Gastroesophageal sphincter (tissue), 4 donors: ENCODE measurements around a stretch of chr1.

DNA sequence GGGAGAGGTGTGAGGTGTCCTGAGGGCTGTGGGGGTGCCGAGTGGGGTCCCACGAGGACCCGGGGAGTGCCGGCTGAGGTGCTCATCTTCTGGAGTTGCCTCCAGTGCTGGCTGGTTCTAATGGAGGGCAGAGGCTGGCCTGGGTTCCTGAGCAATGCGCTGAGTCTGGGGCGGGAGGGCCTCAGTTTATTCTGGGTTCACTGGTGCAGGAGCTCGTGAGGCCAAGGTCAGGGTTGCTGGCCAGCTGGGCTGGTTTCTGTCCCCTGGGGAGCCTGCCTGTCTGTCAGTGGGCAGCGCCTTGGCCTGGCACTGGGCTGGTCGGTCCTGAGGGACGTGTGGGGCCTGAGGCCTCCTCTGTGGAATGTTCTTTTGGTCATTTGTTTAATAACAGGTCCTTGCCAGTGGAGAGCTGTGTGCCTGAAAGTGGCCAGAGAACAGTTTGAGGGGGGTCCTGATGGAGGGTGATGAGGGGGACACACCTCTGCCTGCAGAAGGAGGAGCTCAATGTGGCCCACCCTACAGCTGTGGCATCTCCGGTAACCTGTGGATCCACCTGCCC lies 34.4 kb downstream of the COQ8A start:
- PRO-cap, result no peak
- RAMPAGE, long total RNA, 4 experiments, result no peak in any of the 4 experiments

DNA sequence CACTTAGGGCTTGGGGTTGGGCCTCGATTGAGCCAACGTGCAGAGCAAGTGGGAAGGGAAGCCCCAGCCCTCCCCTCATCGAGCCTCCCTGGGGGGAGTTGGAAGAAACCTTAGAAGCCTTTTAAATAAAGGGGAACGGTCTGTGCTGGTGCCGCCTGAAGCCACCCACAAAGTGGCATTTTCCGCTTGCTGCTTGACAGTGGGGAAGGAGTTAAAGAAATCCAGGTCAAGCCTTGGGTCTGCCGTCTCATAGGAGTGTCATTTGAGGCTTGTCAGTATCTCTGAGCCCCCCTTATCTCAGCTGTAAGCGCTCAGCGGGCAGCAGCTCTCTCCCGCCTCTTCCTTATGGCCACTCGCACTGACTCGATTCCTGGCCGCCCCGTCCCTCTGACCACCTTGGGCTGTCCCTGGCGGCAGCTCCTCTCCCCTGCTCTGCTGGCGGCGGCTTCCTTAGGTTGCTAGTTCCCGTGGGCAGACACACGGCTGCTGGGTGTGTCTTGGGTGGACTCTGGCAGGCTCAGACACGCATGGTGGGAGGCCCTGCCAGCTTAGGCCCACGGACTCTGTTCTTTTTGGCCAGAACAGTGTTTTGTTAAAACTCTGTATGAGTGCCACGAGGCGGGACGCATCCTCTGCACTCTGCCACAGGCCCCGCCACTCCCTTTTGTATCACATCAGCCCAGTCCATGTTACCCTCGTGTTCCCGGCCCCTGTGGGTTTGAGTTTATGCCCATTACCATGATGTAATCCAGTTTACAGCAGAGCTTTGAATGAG lies 45.7 kb downstream of the COQ8A start:
- PRO-cap, result no peak
- RAMPAGE, long total RNA, 4 experiments, result no peak in any of the 4 experiments

- PRO-cap, result no peak
- RAMPAGE, long total RNA, 4 experiments, result no peak in any of the 4 experiments
Measured at GRCh38 chr1:227004409-227005187, 64.5 kb downstream of the COQ8A start.

GRCh38 chr1:227100482-227101279 lies 160.6 kb downstream of the COQ8A start:
- PRO-cap, result no peak
- RAMPAGE, long total RNA, 4 experiments, result no peak in any of the 4 experiments

DNA sequence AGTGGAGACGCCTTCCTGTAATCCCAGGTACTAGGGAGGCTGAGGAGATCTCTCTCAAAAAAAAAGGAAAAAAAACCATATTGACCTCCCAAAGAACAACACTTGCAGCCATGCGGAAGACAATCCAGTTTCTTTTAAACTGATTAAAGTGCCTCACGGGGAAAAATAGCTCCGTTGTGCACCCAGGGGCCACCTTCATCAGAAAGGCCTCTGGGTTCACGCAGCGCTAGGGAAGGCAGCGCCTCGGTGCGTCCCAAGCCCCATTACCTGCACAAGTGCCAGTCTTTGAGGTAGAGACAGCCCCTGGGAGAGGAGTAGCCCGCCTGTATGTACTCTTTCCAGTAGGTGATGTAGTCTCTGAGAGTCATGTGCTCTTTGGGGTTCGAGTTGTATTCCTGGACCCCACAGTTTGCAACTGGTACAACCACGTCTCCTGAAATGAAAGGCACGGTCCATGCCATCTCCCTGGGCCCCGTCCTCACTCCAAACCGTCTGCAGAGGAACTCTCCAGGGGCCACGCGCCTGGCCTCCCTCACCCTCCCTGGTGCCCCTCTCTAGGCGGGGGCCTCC lies 633 bp downstream of the JMJD4 start:
- PRO-cap, result no peak
- RAMPAGE, long total RNA, 4 experiments, result no peak in any of the 4 experiments

DNA sequence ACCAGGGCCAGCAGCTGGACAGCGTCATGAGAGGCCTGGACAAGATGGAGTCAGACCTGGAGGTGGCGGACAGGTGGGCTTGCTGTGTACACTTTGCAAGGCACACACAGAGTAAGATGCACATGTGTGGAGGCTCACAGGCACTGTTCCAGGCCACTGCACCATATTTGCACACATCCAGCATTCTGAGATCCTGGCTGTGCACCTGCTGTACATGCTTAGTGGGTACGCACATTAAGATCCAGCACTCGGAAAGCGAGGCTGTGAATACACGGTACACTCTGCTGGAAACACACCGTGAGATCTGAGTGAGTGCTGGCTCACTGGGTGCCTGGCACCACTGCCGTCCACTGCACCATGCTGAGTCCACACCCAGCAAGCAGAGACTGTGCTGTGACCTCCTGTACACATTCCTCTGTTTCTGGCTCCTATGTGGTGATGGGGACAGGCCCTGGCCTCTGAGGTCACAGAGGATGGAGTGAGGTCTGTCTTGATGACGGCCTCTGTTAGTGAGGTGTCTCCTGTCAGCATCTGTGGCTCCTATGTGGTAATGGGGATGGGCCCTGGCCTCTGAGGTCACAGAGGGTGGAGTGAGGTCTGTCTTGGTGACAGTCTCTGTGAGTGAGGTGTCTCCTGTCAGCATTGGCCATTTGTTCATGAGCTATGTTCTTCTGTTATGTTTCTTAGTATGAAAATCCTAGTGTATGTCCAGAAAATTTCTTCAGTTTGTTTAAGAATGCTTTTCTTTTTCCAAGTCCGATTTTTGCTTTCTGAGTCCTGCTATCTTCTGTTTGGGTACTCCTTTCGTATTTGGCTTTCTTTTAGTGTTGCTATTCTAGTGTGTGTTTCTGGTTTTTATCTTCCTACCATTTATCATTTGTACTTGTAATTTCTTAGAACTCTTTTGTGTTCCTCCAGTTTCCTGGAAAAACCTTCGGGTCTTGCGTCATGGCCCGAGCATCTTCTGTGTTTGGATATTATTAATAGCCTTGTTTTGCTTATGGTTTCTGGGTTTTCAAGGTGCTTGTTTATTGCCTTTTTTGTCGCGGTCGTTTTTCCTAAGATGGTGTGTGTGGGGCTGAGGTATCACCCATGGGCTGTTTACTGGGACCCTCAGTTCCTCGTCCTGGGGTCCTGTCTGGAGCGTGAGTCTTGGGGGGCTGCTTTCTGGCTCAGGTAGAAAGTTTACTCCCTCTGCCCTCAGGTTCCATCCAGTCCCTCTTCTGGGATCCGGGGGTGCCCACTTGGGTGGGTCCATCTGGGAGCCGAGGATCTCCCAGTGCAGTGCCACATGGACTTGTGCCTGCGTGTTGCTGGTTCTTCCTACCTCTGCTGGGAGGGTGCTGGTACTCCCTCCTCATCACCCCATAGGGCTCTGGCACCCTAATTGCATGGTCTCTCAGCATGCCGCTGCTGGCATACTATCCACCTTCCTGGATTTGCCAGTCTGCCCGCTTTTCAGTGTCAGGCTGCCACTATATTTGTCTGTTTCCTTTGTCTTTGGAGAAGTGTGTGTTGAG lies 13.5 kb downstream of the SNAP47 start:
- PRO-cap, result unidirectional peak, minus-strand start at position 395 of the sequence; bidirectional peak, plus-strand start at position 1,052 of the sequence, minus-strand start at position 829 of the sequence
- RAMPAGE, long total RNA, 4 experiments, result no peak in any of the 4 experiments

- PRO-cap, result no peak
- RAMPAGE, long total RNA, 4 experiments, result no peak in any of the 4 experiments
Measured at GRCh38 chr1:227775117-227775588, 39.9 kb downstream of the SNAP47 start.

DNA sequence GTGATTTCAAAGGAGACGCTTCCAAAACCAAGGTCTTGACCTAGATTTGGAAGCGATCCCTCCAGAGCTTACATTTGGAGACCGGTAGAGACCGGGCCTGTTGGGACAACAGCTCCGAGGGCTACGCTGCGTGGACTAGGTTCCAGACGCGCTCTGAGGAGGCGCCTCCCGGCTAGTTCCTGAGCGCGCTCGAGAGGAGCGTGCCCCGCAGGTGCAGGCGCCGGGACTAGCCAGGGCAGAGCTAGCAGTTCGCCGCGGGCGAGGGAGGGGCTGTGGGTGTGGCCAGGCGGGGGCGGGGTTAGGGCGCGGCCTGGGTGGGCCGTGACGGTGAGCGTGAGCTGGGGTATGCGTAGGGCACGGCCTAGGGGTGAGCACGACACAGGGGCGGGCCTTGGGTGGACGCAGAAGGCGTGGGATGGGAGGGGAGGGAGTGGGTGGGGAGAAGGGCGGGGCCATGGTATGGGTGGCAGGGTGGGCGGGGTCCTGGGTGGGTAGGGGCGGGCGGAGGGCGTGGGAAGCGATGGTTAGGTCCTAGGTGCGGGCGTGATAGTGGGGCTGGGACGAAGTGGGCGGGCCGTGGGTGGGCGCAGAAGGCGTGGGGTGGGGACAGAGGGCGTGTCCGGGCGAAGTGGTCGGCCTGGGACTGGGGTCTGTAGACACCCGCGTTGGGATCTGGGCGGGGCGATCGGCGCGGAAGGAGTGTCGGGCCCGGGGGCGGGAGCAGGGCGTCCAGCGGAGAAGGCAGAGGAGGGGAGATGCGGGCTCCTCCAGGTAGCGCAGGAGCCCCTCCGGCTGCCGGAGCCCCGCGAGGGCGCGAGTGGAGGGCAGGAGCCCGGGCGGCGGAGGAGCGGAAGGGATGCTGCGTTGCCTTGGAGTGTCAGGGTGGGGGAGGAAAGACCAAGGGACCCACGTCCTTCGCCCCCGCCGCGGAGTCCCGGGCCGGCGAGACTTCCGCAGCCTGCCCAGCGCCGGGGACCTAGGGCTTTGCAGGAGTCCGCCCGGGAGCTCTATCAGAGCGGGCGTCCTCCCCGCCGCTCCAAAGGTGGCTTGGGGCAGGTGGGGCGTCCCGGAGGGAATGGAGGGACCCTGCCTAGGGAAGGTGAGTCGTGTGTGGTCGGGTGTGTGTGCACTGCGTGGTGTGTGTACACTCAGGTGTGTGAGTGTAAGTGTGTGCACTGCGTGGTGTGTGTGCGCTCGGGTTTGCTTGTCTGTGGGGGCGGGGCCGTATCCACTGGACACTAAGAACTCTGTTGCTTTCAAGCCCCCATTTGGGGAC lies 27.2 kb upstream of the PRSS38 start:
- PRO-cap, result bidirectional peak, plus-strand start at position 494 of the sequence, minus-strand start at position 202 of the sequence; unidirectional peak, plus-strand start at position 626 of the sequence; unidirectional peak, plus-strand start at position 744 of the sequence; unidirectional peak, plus-strand start at position 992 of the sequence
- RAMPAGE, long total RNA, 4 experiments, result no peak in any of the 4 experiments

- PRO-cap, result no peak
- RAMPAGE, long total RNA, 4 experiments, result no peak in any of the 4 experiments
Measured at GRCh38 chr1:227857426-227857677, 41.9 kb downstream of the PRSS38 start.

DNA sequence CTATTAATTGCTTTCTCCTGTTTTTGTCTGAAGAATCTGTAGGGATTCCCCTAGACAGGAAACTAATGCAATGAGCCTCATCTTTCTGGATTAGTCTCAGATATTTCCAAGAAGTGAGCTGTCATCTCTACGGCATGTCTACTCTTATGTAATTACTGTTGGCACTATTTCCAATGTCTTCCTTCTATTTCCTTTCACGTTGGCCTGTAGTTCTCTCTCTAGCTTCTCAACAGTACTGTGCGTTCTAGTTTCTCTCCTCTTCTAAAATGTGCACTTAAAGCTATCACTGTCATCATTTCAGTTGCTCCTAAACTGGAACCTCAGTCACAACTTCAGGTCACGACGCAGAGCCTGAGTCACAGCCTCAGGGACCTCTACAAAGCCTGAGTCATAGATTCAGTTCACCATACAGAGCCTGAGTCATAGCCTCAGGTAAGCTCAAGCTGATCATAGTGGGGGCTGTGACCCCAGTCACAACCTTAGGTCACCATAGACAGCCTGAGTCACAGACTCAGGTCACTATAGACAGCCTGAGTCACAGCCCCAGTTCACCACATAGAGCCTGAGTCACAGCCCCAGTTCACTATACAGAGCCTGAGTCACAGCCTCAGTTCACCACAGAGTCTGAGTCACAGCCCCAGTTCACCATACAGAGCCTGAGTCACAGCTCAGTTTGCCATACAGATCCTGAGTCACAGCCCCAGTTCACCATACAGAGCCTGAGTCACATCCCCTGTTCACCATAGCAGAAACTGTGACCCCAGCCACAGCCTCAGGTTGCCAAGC lies 13.1 kb downstream of the WNT9A start:
- PRO-cap, result bidirectional peak, plus-strand start at position 209 of the sequence, minus-strand start at position 239 of the sequence
- RAMPAGE, long total RNA, 4 experiments, result start-site peak on the minus strand in 1 of 4 experiments, centred at position 443 of the sequence, 9 reads per replicate

DNA sequence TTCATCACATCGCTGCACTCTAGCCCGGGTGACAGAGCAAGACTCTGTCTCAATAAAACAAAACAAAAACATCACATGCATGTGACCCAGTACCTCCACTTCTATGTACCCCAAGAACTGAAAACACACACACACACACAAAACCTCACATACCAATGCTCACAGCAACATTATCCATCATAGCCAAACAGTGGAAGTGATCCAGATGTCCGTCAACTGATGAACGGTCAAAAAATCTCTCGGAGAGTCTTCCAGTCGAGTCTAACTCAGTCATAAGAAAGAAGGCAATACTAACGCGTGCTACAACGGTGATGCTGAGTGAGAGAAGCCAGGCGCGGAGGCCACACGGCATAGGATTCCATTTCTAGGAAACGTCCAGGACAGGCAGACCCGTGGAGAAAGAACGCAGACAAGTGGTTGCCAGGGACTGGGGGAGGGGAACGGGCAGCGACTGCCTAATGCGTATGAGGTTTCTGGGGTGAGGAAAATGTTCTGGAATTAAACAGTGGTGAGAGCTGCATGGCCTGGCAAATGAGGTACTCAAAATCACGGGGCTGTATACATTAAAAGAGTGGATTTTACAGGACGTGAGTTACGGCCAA lies 3.7 kb downstream of the WNT9A start:
- PRO-cap, result bidirectional peak, plus-strand start at position 495 of the sequence, minus-strand start at position 274 of the sequence
- RAMPAGE, long total RNA, 4 experiments, result no peak in any of the 4 experiments

GRCh38 chr1:228088359-228089372 lies 6.2 kb downstream of the ARF1 start:
- PRO-cap, result no peak
- RAMPAGE, long total RNA, 4 experiments, result no peak in any of the 4 experiments

DNA sequence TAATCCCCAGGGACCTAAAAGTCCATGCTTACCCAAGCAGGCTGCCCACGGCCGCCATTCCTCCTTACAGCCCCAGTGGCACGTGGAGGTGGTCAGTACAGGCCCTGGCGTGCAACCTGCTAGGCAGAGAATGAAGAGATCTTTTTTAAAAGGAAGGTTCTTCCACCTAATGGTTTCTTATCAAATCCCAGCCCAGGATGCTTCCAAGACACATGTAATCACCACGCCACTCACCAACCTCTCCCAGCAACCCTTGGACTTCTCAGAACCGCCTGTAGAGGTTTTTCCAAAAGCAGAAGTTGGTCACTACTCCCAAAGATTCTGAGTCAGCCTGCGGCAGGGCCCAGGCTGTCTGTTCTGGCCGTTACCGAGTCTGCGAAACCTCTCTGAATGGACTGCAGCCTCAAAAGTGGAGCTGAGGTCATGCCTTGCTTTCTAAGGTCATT lies 873 bp downstream of the MRPL55 start:
- PRO-cap, result no peak
- RAMPAGE, long total RNA, 4 experiments, result no peak in any of the 4 experiments

- PRO-cap, result no peak
- RAMPAGE, long total RNA, 4 experiments, result no peak in any of the 4 experiments
Measured at GRCh38 chr1:228120687-228121744, 11.9 kb upstream of the MRPL55 start.

GRCh38 chr1:228245126-228245953 lies 37.5 kb downstream of the OBSCN start:
- PRO-cap, result no peak
- RAMPAGE, long total RNA, 4 experiments, result no peak in any of the 4 experiments

DNA sequence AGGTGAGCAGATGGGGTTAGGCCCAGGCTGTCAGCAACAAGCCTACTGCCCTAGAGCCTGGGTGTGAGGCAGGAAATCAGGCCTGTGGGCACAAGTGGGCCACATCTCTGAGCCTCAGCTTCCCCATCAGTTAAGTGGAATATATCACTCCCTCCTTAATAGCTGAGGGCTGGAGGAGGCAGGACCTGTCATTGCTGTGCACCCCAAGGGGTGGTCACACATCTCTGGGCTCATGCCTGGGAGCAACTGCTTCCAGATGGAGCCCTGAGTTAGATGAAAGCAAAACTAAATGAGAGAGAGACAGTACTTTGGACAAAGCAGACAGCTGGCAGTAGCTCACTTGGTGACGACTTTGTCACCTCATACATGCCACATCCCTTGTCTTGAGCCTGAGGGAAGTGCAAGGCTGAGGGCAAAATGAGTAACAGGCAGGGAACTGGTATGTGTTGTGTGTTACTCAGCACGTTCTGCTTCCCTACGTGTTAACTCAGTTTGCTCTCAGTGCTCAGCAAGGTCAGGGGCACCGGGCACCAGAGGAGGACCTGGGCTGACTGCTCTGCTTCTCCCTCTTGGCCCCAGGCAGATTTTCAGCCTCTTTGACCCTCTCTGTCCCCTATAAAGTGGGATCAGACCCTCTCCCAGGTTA lies 48.3 kb downstream of the TRIM11 start:
- PRO-cap, result no peak
- RAMPAGE, long total RNA, 4 experiments, result no peak in any of the 4 experiments

DNA sequence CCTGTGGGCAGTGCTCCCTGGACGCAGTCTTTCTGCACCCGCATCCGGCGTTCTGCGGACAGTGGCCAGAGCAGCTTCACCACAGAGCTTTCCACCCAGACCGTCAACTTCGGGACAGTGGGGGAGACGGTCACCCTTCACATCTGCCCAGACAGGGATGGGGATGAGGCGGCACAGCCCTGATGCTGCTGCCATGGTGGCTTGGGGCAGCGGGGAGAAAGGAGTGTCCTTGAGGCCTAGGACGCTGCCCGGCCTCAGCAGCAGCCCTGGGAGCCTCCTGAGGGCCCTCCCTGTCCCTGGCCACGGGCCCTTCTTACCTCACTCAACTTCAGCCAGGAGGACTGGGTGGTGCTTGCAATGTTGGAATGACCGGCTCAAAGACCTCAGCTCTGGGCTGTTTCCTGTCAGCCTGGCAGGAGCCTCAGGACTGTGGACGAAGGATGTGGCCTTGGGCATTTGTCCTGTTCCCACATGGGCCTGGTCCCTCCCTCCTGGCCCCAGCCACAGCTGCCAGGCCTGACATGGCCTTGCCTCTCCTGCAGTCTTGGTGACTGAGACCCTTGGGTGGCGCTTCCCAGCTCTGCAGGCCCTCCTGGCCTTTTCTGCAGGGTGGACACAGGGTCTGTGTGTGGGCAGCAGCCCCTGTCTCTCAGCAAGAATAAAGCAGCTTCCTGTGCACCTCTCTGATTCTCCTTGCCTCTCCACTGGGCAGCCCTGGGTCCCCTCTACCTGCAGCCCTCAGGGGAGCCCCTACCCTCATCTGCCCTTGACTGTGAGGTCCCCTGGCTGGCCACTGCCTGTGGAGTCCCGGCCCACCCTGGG lies 45.9 kb downstream of the TRIM11 start:
- PRO-cap, result no peak
- RAMPAGE, long total RNA, 4 experiments, result no peak in any of the 4 experiments

GRCh38 chr1:228400725-228401467 lies 5.7 kb downstream of the TRIM11 start:
- PRO-cap, result no peak
- RAMPAGE, long total RNA, 4 experiments, result start-site peak on the minus strand in 1 of 4 experiments, at chr1:228401126-228401189 at its widest, 5 reads per replicate

DNA sequence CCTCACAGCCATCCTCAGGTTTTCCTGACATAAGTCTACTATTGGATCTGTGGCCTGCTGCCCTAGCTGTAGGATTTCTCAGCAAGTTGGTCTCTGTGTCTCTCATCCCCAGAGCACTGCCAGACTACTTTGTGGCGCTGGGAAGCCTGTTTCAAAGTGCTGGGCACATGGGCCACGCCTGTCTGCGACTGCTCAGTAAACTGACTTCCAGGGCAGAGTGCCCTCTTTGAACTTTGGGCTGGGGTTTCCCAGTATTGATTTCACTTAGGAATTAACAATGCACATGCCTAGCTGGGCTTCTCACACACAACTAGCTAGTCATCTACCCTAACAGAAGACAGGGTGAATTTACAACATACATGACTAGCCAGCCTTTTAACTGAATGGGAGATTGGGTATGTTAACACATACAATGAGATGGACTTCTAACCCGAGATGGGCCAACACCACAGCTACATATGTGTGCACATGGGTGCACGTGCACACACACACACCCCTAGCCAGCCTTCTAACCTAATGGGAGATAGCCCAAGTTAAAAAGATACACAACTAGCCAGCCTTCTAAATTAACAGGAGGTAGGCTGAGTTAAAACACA lies 1.7 kb downstream of the H3-4 start:
- PRO-cap, result no peak
- RAMPAGE, long total RNA, 4 experiments, result no peak in any of the 4 experiments

DNA sequence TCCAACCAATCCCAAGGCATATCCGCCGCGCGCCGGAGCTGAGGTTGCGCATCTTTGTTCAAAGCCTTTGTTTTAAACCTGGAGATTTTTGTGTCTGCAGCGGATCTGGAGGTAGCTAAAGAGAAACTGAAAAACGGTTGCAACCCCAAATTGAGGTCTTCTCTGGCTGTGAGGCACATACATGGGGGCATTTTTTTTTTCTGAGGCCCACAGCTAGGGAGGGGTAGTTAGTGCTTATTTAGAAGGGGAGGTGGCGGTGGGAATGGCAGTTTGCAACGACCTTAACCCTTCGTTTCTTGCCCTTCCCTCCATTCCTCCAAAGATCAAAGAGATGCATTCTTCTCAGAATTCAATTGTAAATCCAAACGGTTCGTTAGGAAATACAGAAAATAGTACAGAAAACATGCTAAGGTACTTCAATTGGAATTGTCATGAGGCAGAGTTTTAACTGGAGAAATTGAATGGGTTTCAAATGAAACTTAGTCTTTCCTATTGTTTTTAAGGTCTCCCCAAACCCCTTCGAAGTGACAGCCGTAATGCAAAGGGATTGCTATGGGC lies 7.0 kb downstream of the H2BC26 start:
- PRO-cap, result bidirectional peak, plus-strand start at position 70 of the sequence, minus-strand start outside the sequence
- RAMPAGE, long total RNA, 4 experiments, result no peak in any of the 4 experiments